Heart left ventricle (tissue), 7 donors: Measurements from ENCODE around the gene USP34.

DNA sequence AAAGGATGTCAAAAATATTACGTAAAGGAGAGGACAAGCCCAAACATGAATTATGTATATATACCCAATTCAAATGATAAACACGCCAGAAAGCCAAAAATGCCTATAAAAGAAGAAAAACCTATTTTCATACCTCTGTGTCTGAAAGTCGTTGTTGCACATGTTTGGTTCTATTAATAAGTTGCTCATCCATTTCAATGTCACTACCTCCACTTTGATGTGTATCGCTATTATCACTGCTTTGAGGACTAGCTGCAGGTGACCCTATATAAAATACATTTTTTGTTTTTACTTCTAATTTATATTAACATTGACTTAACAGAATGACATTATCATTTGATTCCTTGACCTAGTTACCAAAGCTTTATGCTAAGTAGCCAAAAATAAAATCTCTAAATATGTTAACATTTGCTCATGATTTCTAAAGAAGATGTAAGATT, 122.2 kb downstream of the USP34 start:
- PRO-cap, 6 experiments: no peak in any of the 6 experiments
- RAMPAGE, long total RNA, 2 experiments: no peak in any of the 2 experiments
- RRBS: no CpG with 5 or more reads among the region's 4 CpGs

- PRO-cap, 6 experiments: peak in 6 of 6 experiments; most common plus-strand start chr2:61471372 (in 6); most common minus-strand start chr2:61471166 (in 4)
- RAMPAGE, long total RNA, 2 experiments: start-site peak on the plus strand in 1 of 2 experiments, at chr2:61471327-61471386 at its widest, 35 reads per replicate
- RRBS: 2% methylated on average over 39 of the region's 90 CpGs
Measured at GRCh38 chr2:61470975-61471883, at the start of gene USP34. Gene USP34, minus strand, starts transcription at chr2:61471087.

- PRO-cap, 6 experiments: no peak in any of the 6 experiments
- RAMPAGE, long total RNA, 2 experiments: no peak in any of the 2 experiments
- RRBS: no CpG with 5 or more reads among the region's 10 CpGs
Measured at GRCh38 chr2:61476485-61476993, 5.7 kb upstream of the USP34 start.

GRCh38 chr2:61855304-61855758, 1.5 kb upstream of the FAM161A start:
- PRO-cap, 6 experiments: no peak in any of the 6 experiments
- RAMPAGE, long total RNA, 2 experiments: no peak in any of the 2 experiments
- RRBS: no CpG with 5 or more reads among the region's 9 CpGs

DNA sequence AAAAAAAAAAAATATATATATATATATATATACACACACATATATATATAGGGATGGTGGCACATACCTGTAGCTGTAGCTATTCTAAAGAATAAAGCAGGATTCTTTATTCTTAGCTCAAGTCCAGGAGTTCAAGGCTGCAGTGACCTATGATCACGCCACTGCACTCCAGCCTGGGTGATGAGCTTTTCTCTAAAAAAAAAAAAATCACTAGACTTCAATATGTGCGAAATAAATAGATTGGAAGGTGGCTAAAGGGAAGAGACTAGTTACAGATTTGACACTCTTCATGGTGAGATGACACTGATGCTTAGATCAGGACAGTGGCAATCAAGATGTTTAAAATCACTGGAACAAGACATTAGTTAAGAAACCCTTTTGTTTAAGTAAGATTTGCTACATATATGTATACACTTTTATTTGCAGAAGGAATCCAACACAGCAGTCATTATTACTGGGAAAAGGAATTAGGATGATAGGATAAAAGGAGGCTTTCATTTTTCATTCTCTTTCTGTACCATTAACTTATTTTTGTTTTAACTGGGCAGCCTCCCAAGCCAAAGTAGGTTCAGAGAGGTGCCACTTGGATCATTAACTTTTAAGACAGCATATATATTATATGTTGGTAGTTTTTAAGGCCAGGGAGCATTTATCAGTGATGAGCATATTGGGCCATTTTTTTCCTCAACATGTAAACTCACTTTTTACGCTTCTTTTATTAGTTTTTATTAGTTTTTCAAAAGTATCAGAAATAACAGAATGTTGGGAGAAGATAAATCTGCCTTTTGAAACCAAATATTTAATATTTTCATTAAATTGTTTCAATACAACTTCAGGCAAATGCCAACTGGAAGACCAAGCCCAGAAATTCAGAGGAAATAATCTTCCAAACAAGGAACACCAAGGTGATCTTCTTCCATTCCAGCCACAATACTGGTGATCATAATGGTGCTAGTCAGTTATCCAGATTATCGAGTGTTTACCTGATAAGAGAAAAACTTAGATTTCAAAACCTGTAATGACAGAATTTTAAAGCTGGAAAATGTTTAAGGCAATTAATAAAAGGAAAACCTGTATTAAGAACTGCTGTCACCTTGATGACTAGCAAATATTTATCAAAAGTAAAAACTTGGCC, 14.2 kb upstream of the FAM161A start:
- PRO-cap, 6 experiments: no peak in any of the 6 experiments
- RAMPAGE, long total RNA, 2 experiments: no peak in any of the 2 experiments
- RRBS: no CpG with 5 or more reads among the region's 4 CpGs

GRCh38 chr2:62197304-62197635, 1.4 kb downstream of the B3GNT2 start:
- PRO-cap, 6 experiments: peak in 1 of 6 experiments; most common plus-strand start chr2:62197472 (in 1); most common minus-strand start chr2:62197390 (in 1)
- RAMPAGE, long total RNA, 2 experiments: no peak in any of the 2 experiments
- RRBS: no CpG with 5 or more reads among the region's 14 CpGs

- PRO-cap, 6 experiments: no peak in any of the 6 experiments
- RAMPAGE, long total RNA, 2 experiments: no peak in any of the 2 experiments
- RRBS: no CpG with 5 or more reads among the region's 10 CpGs
Measured at GRCh38 chr2:62295949-62296555, 100.1 kb downstream of the B3GNT2 start.

- PRO-cap, 6 experiments: no peak in any of the 6 experiments
- RAMPAGE, long total RNA, 2 experiments: no peak in any of the 2 experiments
- RRBS: no CpG with 5 or more reads among the region's 2 CpGs
Measured at GRCh38 chr2:62415611-62415924, 90.4 kb downstream of the TMEM17 start.

DNA sequence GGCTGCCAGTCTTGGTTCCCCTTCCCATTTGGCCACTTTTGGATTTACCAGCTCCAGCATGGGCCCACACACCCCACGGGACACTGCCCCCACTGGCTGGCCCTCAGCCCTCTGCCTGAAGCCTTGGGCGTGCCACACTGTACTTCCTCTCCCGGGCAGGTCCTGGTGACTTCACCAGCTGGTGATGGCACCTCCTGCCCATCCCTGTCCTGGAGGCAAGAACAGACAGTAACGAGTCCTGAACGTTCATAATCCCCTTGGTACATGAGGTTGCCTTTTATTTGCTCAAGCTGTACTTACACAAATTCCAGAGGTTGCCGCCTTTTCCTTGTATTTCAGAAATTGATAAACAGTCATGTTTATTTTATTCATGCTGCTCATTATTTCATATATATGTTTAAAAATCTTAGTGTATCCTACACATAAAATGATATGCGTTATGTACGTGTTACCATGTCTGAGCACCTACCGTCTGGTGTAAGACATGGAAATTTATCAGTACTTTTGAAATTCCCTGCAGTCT, 81.0 kb downstream of the TMEM17 start:
- PRO-cap, 6 experiments: no peak in any of the 6 experiments
- RAMPAGE, long total RNA, 2 experiments: no peak in any of the 2 experiments
- RRBS: no CpG with 5 or more reads among the region's 9 CpGs

DNA sequence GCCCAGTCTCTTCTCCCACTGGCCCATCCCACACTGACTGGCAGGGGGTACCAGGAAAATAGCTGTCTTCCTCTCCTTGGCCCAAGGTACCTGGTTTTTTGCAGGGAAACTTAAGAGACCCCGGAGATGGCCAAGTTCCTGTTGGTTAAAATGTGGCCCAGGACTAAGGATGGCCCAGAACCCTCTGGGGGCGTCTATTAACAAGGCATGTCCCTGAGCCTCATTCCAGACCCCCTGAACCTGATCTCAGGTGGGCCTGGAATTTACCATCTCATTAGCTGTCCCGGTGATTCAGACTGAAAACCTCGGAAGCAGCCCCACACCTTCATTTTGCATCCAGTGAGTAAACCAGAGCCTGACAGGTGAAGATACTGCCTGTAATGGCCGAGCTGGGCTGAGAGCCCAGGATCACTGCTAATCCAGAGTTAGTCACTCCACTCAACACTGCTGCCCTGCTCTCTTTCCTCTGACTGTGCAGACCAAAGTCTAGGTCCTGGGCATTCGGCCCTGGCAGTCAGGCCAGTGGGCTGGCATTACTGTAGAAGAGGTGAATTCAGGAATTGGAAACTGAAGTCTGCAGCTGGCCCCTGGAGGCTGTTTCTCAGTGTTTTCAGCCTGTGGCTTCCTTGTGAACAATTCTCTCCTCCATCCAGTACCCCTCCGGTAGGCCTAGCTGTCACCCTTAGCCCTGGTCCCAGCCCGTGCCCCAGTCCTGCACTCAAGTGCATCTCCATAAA, 44.4 kb downstream of the TMEM17 start:
- PRO-cap, 6 experiments: no peak in any of the 6 experiments
- RAMPAGE, long total RNA, 2 experiments: no peak in any of the 2 experiments
- RRBS: no CpG with 5 or more reads among the region's 8 CpGs

- PRO-cap, 6 experiments: no peak in any of the 6 experiments
- RAMPAGE, long total RNA, 2 experiments: no peak in any of the 2 experiments
- RRBS: no CpG with 5 or more reads among the region's 3 CpGs
Measured at GRCh38 chr2:62491882-62492372, 14.1 kb downstream of the TMEM17 start.

GRCh38 chr2:62540208-62540640, 34.2 kb upstream of the TMEM17 start:
- PRO-cap, 6 experiments: no peak in any of the 6 experiments
- RAMPAGE, long total RNA, 2 experiments: no peak in any of the 2 experiments
- RRBS: no CpG with 5 or more reads among the region's 1 CpG

- PRO-cap, 6 experiments: no peak in any of the 6 experiments
- RAMPAGE, long total RNA, 2 experiments: no peak in any of the 2 experiments
- RRBS: no CpG with 5 or more reads among the region's 1 CpG
Measured at GRCh38 chr2:62830844-62831310, 125.4 kb downstream of the EHBP1 start.

GRCh38 chr2:62875774-62876431, 170.4 kb downstream of the EHBP1 start:
- PRO-cap, 6 experiments: no peak in any of the 6 experiments
- RAMPAGE, long total RNA, 2 experiments: no peak in any of the 2 experiments
- RRBS: no CpG with 5 or more reads among the region's 1 CpG

DNA sequence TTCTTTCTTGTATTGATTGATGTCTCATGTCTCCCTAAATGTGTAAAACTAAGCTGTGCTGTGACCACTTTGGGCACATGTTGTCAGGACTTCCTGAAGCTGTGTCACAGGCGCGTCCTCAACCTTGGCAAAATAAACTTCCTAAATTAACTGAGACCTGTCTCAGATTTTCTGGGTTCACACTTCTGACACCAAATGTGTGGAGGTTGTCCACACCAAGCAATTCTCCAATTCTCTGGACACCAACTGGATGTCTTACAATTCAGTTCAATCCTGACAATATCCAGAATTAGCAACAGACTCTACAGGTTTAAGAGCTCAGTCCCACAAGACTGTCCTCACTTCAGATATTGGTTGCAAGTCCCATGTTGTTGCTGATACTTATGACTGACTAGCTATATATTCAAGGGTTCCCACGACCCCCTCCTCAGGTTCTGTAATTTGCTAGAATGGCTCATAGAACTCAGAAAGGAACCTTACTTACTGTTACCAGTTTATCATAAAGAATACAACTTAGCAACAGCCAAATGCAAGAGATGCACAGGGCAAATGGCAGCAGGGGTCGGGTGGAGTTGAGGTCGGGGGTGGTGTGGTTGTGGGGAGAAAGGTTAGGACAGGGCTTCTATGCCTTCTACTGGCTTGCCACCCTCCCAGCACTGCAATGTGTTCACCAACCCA, 21.7 kb downstream of the WDPCP start:
- PRO-cap, 6 experiments: no peak in any of the 6 experiments
- RAMPAGE, long total RNA, 2 experiments: no peak in any of the 2 experiments
- RRBS: no CpG with 5 or more reads among the region's 5 CpGs

DNA sequence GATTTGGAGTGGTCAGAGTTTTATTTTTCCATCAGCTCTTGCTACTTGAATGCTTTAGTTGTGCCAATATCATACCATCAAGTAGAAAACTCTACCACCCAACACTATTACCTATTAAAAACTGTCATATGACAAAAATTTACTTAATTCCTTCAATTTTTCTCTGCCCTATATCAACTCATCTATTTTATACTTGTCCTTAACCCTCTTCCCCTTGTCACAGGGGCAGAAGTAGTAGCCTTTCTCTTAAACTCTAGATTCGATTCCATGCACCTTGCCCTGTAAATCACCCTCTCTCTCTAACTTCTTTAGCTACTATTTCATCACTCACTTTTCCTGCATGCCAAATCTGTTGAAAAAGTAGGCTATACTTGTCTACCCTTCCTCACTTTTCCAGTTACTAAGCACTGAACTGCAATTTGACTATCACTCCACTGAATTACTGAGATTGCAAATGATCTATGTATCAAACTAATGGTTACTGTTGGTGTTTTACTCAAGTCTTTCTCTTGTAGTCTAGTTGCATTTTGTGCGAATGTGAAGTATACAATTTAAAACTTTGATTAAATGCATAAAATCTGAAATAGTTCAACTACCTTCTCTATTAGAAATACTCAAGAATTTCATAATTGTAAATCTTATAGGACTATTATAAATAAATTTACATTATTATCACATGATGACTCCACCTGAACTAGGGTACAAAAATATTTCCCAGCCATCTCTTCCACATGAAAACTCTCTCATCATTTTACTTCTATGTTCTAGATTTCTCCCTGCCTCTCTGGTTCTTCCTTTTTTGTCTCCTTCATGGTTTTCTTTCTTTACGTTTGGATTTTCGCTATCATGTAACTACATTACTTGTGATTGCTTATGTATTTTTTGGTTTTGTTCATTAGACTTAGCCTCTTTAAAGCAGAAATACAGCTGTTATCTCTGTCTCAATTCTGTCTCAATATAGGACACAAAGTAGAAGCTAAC, 77.1 kb downstream of the UGP2 start:
- PRO-cap, 6 experiments: no peak in any of the 6 experiments
- RAMPAGE, long total RNA, 2 experiments: no peak in any of the 2 experiments
- RRBS: no CpG with 5 or more reads among the region's 4 CpGs

DNA sequence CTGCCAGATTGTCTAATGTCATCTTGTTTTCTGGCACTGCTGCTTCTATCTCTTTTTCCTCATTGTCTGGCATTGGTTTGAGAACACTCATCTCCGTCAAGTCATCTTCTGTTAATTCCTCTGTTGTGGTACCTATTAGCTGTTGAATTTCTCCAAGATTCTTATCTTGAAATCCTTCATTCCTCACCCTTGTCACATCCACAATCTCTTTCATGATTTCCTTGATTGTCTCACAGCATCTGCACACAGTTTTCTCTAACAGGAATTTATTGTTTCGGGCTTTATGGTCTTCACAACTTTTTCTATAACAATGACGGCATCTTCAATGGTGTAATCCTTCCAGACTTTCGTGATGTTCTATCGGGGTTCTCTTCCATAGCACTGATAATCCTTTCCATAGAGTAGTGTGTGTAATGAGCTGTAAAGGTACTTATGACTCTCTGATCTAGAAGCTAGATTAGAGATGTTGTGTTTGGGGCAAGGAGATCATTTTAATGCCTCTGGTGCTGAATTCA, 69.2 kb downstream of the VPS54 start:
- PRO-cap, 6 experiments: no peak in any of the 6 experiments
- RAMPAGE, long total RNA, 2 experiments: no peak in any of the 2 experiments
- RRBS: no CpG with 5 or more reads among the region's 5 CpGs

DNA sequence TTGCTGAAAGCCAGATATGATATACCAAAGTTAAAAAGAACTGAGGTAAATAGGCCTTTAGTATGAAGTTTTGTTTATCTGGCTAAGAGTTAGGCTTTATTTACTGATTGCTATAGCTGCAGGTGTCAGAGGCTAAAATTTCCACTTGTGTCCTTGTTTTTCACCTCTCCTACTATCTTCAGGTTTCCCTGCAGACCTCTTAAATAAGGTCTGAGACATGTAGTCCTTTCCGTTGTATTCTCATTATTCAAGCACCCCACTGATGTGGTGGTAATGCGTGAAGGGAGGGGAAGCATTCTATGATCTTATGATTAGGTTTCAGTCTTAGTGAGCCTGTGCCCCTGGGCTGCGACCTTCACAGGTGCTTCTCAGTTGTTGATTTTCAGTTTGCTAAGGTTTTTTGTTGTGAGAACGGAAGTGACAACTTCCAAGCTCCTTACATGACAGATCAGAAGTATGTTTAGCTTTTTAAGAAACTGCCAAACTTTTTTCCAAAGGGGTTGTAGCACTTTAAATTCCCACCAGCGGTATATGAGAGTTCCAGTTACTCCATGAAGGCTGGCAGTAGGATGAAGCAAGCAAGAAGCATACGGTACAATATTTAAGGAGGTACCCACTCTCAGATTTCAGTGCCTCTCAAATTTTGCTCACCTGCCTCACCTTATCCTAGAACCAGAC, 41.3 kb downstream of the VPS54 start:
- PRO-cap, 6 experiments: no peak in any of the 6 experiments
- RAMPAGE, long total RNA, 2 experiments: no peak in any of the 2 experiments
- RRBS: no CpG with 5 or more reads among the region's 6 CpGs

- PRO-cap, 6 experiments: no peak in any of the 6 experiments
- RAMPAGE, long total RNA, 2 experiments: no peak in any of the 2 experiments
- RRBS: no CpG with 5 or more reads among the region's 2 CpGs
Measured at GRCh38 chr2:64021526-64022080, 2.4 kb upstream of the VPS54 start.

DNA sequence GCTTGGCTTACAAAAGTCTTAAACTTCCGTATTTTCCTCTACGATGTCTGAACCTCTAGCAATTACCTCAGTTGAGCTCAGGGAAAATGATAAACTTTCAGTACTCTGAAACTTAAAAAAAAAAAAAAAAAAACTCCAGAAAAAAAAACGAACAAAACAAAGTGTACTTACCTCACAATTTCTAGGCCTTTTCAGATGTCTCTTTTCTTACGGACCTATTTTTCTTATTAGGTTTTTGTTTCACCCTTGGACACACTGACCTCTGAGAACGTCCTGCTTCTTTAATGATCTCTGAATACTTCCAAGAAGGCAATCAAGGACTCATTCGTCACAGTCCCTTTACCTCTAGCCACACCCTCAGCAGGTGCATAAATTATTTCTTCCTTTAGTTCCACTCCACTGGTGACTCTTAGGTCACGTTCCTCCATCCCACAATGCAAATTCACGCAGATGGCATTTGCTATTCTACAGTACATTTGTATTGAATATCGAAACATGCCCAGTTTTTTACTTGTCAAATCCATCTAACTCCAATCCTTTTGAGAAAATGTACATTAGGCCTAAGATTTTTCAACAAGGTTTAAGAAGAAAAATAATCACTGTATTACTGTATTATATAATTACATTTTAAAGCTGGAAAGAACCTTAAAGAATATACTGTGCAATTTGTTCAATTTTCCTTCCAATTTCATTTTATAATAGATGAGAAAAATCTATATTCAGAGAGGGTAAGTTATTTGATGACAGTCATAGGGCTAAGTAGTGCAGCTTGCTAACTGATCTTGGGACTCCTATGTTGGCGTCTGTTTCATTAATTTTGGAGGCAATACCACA, 21.8 kb downstream of the PELI1 start:
- PRO-cap, 6 experiments: no peak in any of the 6 experiments
- RAMPAGE, long total RNA, 2 experiments: no peak in any of the 2 experiments
- RRBS: no CpG with 5 or more reads among the region's 10 CpGs